GM12892 (cell line): ENCODE measurements around the genes KPNA3 and RNASEH2B.

DNA sequence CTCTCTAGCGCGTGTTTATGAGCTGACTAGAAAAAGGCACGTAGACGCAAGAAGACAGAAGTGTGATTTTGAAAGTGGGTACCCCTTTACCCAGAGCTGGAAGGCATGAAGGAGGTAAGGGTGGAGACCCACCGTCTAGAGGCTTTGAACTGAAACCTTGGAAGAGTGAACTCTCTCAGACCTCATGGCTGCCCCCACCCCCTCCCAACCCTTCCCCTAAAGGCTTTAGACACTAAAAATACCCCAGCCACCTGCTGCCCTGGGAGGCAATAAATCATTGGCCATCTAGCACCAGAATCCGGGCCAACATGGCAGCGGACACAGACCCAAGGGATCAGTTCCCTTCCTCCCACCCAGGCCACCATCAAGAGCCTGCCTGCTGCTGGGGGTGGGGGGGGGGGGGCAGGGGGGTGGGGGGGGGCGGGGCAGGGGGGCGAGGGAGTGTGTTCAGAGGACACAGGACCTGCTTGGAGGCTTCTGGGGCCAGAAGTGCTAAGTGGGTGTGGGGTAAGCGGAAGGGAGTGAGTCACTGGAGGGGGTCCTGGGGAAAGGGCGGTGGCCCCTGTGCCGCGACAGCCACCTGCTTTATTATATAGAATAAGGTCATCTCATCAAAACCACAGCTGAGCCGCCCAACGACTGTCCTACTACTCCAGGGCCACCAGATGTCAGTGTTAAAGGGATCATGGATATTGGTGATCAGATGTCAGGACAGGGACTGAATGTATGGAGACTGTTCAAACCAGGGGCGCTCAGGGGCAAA is 24.1 kb downstream of the ARL11 start:
- RRBS = no CpG with 5 or more reads among the region's 16 CpGs

- RRBS = no CpG with 5 or more reads among the region's 4 CpGs
Measured at GRCh38 chr13:49687701-49688074, 3.6 kb downstream of the EBPL start.

- RRBS = no CpG with 5 or more reads among the region's 11 CpGs
Measured at GRCh38 chr13:49690048-49690742, 1.1 kb downstream of the EBPL start.

GRCh38 chr13:49792060-49792854 is at the start of gene KPNA3:
Gene KPNA3 (minus strand): TSS chr13:49792682.
- RRBS = under 1% methylated on average over 26 of the region's 111 CpGs

GRCh38 chr13:50042893-50043855 is 27.9 kb downstream of the KCNRG start:
- RRBS = no CpG with 5 or more reads among the region's 2 CpGs

DNA sequence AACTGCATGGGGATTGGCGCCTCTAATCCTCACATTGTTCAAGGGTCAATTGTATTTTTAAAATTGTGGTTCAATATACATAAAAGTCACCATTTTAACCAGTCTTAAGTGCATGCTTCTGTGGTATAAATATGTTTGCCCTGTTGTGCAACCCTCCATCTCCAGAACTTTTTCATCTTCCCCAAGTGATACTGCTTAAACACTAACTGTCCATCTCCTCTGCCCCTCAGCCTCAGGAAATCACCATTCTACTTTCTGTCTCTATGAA is 38.0 kb downstream of the KCNRG start:
- RRBS = no CpG with 5 or more reads among the region's 1 CpG

DNA sequence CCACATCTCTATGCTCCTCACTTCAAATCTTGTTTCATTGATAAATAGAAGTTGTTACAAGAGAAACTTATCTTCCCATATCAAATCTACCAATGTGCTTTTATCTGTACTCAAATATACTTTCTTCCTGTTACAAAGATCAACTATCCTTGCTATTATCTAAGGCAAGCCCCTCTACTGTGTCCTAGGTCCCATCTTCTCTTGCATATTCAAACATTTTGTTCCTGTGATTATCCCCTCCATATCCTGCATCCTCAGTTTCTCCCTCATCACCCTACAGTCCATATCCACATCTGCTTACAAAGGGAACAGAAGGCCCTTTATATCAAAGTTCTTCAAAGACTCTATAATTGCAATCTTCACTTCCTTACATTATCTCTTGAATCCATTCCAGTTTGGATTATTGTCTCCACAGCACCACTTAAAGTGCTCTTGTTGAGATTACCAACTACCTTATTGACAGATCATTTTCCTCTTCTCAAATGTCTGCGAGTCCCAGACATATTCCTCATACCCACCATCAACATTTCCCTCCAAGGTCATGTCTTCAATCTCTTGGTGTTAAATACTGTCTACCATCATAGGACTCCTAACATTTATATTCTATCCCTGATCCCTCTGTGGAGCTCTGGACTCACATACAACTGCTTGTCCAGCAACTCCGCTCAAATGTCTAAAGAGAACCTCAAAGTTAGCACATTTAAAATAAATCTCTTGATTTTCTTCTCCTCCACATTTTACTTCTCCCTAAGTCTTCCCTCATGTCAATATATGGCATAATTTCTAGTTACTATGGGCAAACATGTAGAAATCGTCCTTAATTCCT is 99.3 kb downstream of the KCNRG start:
- RRBS = no CpG with 5 or more reads among the region's 3 CpGs

DNA sequence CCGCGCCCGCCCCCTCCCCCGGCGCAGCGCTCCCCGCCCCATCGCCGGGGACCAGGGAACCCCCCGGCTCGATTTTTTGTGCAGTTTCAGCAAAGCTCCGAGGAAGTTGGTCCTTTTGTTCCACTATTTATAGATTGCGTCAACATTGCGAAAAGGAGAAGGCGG is 110.1 kb downstream of the KCNRG start:
- RRBS = no CpG with 5 or more reads among the region's 15 CpGs

DNA sequence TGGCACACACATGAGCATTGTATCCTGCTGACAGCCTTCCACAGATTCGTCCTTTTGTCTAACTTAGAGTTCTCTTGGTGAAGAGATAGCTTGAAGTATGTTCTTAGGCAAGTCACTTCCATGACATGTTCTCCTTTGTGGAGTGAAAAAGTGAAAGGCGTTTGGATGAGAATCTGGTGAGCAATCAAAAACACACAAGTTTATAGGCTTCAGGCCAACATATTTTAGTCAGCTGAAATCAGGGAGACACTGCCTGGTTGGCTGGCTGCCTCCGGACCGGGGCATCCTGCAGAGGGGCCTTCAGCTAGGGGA is 193.1 kb downstream of the KCNRG start:
- RRBS = no CpG with 5 or more reads among the region's 4 CpGs

DNA sequence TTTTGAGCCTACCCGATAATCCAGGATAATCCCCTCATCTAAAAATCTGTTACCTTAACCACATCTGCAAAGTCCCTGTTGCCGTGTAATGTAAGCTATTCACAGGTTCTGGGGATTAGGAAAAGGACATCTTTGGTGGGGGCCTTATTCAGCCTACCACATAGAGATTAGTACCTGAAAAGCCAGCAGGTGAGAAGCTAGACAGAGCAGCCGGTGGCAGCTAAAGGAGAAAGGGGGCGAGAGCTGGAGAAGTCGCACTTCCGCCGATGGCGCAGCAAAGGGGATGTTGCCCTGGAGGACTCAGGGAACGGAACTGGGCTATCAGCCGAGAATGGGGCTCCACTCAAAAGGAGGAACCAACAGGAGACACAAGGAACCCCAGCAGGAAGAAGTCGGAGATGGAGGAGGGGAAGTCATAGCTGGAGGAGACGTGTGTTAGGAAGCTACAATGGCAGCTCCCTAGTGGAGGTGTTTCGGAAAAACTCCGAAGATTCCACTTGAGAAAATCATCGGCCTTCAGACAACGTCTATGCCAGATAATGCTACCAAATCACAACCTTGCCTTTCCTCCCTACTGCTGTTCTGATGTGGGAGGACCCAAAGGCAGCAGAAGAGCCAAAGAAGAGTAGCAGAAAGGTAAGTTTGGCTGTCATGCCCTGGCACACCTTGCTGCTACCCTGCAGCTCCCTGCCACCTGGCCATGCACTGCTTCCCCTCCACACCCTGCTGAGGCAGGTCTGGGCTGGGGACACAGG is 128.1 kb downstream of the DLEU7 start:
- RRBS = no CpG with 5 or more reads among the region's 16 CpGs

- RRBS = 0% methylated on average over 7 of the region's 41 CpGs
Measured at GRCh38 chr13:50909306-50909906, at the start of gene RNASEH2B. Gene RNASEH2B (plus strand): TSS chr13:50909791.

DNA sequence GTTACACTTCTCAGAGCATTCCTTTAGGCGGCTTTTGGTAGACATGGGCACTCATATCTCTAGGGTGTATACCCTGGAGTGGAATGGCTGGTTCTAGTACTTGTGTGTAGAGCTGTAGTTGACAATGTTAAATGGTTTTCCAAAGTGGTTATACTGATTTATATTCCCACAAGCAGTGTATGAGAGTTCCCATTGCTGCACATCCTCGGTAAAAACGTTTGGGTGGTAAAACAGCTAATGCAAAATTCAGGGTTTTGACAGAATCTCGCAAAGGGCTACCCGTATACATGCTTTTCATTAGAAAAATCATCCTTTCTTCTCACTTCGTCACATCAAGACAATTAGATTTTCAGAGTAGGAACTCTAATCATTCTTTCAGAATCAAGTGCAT is 1.8 kb downstream of the RNASEH2B start:
- RRBS = no CpG with 5 or more reads among the region's 6 CpGs

GRCh38 chr13:50911830-50912590 is 2.4 kb downstream of the RNASEH2B start:
- RRBS = no CpG with 5 or more reads among the region's 6 CpGs

DNA sequence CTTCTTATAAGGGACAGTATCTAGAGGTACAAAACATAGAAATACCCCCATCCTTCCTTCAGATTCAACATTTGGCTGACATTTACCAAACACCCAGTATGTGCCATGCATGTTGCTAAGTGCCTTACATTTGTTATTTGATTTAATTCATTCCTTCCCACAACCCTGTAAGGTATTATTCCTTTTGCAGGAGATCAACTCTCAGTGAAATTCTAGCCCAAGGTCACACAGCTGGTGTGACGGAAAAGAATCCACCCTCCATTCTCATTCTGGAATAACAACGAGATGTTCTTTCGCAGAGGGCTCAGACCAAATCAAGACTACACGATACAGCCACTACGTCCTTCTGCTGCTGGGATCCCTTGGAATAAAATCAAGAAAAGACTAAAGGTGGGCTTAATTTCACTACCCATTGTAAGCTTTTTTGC is 67.7 kb downstream of the C13orf42 start:
- RRBS = no CpG with 5 or more reads among the region's 5 CpGs

DNA sequence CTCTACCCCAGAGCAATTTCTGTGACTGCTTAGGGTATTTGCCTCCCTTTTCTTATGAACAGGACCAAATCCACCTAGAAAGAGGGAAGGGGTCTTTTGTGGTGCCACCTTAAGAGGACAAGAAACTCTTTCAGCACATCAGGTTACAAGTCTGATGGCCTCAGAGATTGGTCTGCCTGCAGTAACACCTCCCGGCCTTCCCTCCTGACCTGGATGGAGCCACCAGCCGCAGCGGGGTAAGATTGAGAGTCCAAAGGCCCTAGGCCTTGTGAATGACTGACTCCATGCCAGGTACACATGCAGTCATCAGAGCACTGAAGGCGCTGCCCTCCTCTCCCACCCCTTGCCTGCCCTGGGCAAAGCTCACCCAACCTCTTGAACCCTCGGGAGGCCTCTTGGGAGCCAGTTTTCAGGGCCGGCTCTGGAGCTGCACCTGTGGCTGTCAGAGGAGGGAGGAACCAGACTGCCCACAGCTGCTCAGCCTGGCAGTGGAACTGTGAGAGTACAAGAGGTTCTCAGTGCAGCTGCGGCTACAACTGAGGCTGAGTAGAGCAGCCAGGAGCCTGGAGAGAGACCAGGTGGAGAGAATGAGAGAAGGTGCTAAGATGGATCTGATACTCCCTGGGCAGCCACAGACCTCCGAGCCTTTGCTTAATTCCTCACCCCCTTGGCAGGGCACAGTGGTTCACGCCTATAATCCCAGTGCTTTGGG is 23.8 kb upstream of the C13orf42 start:
- RRBS = no CpG with 5 or more reads among the region's 9 CpGs

DNA sequence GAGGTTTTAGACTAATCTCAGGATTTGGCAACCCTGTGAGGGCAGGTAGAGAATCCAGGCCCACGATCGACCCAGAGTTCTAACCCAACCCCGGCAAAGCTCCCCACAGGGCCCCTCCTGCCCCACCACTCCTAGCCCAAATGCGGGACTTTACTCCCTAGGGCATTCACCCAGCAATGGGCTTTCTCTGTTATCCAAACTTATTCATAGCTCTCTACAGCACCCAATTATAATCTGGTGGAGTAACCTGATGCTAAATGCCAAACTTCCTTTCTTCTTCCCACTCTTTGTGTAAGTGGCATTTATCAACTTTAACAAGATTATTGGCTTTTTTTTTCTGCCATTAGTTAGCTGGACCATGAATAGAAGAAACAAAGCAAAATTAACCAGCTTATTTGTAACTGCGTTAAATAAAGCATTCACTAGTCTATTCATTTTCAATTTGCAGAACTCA is 1.3 kb downstream of the FAM124A start:
- RRBS = no CpG with 5 or more reads among the region's 5 CpGs

GRCh38 chr13:51230544-51231220 is 8.5 kb downstream of the FAM124A start:
- RRBS = no CpG with 5 or more reads among the region's 7 CpGs

DNA sequence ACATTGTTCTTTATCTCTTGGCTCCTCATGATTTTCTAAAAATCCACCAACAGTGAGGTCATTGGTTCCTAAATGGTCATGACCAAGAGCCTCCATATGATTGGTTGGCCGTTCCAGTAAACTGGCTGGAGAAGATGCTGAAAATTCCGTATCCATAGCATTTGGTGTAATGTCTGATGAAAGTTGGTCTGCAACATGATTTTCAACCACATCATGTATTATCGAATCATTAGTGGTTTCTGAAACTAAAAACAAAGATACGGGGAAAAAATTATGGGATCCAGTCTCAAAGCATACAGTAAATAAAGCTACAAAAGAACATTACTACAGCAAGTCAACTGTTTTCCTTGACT is 29.6 kb downstream of the SERPINE3 start:
- RRBS = no CpG with 5 or more reads among the region's 4 CpGs

DNA sequence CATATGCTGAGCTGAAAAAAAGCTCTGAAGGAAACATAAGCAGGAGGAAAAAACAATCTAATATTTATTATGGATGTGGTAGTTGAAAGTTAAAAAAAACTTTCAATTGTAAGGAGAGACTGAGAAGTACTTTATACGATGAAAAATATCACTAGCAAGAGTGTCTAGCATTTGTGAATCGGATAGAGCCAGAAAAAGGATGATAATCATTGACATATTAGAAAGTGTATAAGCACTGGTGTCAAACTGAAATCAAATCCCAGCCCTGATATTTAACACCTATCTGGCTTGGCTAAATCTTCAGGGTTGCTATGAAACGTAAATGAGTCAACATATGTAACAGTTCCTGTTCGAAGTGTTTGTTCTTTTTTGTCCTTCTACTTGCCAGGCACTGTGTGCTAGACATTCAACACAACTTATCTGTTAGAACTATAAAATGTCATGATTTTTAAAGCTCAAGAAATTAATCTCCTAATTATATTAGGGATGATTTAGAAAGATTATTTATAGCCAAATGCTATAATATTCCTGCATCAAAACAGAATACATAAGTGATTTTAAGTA is 40.8 kb downstream of the SERPINE3 start:
- RRBS = no CpG with 5 or more reads among the region's 4 CpGs